Left colon (tissue), 1 donor: Measurements from ENCODE around the genes DEFB132, NRSN2, TBC1D20 and RAD21L1.

DNA sequence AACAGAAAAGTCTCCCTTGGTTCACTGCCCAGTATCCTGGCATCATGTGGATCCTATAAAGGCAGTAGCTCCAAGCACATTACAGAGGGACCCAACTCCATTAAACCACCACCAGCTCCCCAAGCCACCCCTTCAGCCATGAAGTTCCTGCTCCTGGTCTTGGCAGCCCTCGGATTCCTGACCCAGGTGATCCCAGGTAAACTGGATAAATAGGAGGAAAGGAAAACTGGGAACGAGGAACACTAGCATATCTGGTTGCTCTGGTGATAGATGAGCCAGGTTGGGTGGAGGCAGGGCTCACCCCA is at the start of gene DEFB132:
DEFB132 (plus strand) TSS at position 84 of the 305 bp plus-strand sequence.
- PRO-cap: no peak

DNA sequence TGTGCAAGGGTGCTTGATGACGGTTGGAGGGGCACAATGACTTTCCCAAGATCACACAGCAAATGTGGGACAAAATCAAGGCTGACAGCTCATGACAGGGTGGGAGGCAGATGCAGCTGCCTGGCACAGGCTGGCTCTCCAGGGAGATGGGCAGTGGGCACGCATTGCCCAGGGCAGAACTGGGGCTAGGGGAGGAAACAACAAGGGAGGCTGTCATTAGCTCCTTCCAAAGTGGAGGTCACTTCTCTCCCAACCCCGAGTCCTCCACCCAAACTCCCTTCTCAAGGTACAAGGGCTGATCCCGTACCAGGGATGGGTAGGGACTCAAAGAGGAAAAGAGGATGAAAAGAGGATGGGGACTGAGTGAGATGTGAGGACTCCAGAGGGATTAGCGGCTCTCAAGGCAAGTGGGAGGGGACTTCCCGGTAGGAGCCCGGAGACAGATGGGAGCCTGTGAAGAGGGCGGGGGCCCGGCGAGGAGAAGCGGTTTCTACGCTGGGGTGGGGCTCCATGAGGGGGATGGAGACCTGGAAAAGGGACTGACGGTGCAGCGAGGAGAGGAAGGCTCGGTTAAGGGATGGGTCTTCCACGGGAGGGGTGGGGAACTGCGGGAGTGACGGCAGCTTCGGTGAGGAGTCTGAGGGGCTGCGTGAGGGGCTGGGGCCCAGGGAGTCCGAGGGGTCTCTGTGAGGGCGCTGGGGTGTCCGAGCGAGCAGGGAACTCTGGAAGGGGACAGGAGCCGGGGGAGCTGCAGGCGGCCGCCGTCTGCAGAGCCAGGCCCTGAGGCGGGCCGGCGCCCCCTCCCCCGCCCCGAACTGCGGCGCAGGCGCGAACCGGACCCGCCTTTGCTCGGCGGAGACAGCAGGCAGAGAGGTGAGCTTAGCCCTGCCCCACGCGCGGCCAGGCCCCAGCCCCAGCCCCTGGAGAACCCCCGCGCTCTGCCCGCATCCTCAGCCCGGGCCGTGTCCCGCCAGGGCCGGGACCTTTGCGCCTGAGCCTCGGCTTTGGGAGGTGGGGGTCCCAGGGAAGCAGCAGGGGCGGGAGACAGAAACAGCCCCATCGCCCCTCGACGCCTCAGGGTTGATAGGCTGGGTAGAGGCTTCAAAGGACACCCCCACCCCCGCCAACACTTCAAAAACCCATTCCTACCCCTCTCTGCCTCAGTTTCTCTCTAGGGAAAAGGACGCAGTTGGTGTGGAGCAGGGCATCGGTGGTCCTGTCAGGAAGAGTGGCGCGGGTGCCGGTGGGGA is at the start of gene NRSN2:
NRSN2 (plus strand) TSS at position 842 of the 1,250 bp plus-strand sequence.
- PRO-cap: unidirectional peak, plus-strand start at position 456 of the sequence; unidirectional peak, plus-strand start at position 511 of the sequence; bidirectional peak, plus-strand start at position 868 of the sequence, minus-strand start at position 817 of the sequence

DNA sequence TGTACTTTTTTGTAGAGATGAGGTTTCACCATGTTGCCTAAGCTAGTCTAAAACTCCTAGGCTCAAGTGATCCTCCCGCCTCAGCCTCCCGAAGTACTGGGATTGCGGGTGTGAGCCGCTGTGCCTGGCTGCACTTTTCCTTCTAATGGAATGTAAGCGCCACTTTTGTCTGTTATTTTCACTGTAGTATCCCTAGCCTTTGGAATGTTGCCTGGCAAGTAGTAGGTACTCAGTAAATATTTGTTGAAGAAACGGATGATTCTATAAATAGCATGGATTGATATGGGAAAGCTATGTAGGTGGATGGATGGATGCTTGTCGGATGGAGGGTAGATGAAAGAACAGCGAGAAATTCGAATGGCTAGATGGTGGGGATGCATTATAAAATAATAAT is 10.3 kb upstream of the TRIB3 start:
- PRO-cap: no peak

- PRO-cap: no peak
Observed at GRCh38 chr20:396413-397282, 11.5 kb upstream of the RBCK1 start.

GRCh38 chr20:462183-462765 is at the start of gene TBC1D20:
Gene TBC1D20, minus strand, starts transcription at chr20:462533.
- PRO-cap: bidirectional peak, plus-strand start at chr20:462618, minus-strand start at chr20:462504

- PRO-cap: no peak
Observed at GRCh38 chr20:483564-483984, 21.2 kb upstream of the TBC1D20 start.

GRCh38 chr20:494377-495379 is 32.3 kb upstream of the TBC1D20 start:
- PRO-cap: no peak

DNA sequence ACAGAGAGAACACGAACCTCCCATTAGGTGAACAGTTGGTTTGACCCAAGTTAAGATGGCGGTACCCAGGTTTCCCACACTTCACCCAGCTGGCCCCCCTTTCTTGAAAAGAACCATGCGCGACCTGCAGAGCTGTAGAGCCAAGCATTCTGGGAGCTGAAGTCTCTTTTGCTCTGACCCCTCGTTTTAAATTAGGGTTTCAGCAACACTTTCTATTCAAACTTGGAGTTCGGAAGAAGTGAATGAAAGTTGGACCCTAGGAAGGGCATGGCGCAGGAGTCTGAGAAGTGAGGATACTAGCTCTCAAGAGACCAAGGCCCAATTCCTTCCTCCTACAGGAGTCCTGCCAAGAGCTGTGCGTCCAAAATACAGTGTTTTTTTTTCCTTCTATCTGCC is 437 bp upstream of the CSNK2A1 start:
- PRO-cap: no peak

DNA sequence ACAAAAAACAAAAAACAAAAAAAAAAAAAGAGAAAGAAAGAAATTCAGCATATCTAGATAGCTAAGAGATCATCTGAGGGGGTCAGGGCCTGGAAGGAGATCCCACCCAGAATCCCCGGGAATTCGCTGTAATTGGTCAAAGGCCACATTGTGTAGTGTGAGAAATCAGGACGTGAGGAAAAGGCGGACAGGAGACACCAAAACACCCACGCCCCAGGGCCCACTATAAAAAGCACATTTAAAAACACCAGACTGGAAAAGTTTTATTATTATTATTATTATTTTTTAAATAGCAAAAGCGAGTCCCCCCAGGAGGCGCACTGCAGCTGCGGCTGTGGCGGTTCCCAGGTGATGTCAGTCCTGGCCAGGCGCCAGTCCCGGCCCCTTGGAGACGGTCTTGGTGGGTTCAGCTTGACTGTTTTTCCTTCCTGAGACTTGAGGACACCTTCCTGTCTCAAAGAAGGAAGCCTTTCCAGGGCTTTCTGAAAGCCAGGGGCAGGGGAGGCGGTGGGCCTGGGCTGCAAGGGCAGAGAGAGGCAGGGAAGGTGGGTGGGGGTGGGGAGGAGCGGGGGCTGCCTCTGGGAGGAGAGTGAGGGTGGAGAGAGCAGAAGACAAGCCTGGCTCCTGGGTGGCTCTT is 14.6 kb downstream of the TCF15 start:
- PRO-cap: no peak

DNA sequence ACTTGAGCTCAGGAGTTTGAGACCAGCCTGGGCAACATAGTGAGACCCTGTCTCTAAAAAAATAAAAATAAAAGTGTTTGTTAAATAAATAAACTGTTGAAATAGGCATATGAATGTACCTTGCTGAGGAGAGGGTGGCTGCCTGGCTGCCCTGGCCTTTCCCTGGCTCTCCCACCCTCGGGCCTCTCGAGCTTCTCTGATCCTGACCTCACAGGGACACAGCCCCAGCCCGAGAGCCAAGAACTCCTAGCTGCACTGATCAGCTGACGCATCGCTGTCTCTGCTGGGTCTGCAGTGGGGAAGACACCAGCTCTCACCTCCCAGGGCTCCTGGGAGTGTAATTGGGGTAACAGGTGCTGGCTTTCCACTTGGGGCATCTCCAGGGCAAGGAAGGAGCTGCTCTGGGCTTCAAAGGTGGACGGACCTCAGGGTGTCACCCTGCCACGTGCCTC is 7.0 kb downstream of the TCF15 start:
- PRO-cap: no peak

DNA sequence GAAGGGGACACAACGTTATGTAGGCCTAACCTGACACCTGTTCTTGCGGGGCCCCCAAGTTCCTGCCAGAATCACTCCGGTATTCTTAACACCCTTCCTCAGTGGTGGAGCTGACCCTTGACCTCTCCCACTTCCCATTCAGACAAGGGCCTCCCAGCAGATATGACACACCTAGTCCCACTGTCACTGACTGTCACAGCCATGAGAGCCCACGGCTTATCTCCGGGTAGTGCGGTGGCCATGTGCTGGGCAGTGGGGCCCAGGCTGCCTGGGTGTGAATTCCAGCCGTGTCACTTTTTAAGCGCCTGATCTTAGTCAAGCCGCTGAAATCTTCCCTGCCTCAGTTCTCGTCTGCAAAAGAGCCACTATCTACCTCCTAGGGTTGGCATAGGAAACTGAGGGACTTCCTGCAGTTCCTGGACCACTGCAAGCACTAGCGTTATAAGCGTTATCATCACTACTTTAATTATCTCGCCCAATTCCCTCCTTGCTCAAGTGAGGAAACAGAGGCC is 642 bp downstream of the SRXN1 start:
- PRO-cap: no peak

DNA sequence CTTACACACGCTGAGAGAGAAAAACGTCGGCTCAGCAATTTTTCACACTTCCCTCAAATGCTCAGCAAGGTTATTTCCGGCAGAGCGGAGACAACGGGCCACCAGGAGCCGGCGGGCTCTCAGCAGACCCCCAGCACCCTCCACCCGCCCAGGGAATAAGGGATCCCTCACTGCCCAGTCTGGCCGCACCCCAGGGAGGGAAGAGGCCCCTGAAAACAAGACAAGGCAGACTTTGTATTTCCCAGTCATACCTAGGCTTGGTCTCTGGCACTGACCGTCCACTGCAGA is 2.8 kb downstream of the SCRT2 start:
- PRO-cap: no peak

DNA sequence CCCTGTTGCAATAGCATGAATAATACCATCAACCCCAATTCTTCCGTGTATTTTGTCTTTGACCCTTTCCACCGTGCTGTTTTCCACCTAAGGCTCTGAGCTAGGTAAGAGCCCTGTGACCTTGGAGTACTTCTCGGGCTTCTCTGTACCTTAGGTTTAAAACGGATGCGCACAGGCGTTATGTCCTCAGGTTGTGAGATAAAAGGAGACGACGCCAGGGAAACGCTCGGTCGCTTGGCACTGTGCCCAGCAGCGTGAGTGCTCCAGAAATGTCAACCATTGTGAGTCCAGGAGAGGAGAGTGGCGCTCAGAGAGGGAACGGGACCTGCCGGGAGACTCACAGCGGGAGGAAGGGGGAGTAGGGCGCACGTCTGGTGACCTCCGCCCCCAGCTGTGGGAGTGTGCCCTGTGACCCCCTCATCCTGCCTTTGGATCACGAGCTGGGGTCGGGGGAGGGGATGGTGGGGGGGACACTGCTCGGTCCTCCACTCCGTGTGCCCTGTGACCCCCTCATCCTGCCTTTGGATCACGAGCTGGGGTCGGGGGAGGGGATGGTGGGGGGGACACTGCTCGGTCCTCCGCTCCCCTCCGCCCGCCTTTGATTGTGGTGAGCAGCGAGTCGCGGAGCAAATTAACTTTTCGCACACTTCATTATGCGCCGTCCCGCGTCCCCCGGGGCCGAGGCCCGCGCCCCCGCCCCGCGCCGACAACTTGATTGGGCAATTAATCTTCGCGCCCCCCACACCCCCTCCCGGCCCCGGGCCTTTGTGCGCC is 33.9 kb upstream of the SCRT2 start:
- PRO-cap: no peak

GRCh38 chr20:973604-974347 is 28.3 kb downstream of the RSPO4 start:
- PRO-cap: no peak

DNA sequence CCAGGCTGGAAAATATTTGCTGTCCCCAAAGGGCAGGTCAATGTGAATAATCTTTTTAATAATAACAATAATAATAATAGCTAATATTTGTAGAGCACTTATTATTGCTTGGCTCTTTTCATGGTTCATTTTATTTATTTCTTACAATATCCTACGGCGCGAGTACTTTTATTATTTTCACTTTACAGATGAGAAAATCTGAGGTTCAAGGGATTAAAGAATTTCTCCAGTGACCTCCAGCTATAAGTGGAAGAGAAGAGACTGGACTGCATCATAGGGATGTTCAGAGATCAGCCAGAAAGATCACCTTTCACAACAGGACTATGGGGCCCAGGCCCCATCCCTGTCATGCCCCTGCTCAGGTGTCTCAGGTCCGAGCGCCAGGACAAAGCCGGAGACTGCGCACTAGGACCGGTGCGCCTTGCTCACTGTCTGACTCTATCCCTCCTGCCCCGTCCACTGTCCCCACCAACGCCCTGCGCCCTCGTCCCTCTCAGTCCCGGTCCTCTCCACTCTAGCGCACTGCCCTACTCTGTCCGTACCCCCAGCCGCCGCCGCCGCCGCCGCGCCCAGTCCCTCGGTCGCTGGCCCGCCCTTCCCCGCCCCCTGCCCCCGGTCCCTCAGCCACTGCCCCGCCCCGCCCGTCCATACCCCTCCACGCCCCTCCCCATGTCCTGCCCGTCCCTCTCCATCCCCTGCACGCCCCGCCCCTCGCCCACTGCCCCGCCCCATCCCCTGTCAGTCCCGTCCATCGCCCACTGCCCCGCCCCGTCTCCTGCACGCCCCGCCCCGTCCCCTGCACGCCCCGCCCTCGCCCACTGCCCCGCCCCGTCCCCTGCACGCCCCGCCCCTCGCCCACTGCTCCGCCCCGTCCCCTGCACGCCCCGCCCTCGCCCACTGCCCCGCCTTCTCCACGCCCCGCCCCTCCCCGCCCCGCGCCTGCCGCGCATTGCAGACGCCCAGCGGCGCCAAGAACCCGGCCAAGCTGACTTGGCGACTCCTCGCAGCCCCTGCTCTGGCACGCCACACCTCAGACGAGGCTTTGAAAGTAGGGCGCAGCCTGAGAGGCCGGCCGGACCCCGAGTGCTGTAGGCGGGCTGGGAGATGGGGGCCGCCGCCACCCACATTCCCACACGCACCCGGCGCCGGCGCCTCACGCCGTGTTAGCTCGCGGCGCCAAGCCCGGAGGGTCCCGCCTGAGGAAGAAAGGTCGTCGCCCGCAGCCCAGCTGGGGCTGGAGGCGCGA is at the start of gene RAD21L1:
RAD21L1 (plus strand) TSS at position 952 of the 1,246 bp plus-strand sequence.
- PRO-cap: unidirectional peak, minus-strand start at position 501 of the sequence

DNA sequence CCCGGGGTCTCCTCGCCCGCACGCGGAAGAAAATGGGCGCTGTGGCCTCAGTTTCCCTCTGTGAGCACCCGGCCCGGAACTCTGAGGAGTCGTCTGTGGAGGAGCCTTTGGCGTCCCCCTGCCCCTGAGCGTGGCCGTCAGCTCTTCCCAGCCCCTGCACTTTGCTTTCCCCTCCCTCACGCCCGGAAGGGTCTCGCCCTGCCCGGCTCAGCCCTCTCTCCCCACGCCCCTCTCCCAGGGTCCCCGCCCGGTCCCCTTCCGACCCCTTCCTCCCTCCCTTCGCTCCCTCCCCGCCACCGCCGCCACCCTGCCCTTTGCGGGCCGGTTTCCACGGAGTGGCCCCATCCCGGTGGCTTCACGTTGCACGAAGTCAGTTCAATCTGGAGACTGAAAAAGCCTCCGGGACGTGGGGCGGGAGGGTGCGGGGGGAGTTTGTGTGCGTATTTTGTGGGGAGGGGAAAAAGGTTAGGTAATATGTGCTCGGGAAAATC is 540 bp downstream of the RAD21L1 start:
- PRO-cap: no peak

DNA sequence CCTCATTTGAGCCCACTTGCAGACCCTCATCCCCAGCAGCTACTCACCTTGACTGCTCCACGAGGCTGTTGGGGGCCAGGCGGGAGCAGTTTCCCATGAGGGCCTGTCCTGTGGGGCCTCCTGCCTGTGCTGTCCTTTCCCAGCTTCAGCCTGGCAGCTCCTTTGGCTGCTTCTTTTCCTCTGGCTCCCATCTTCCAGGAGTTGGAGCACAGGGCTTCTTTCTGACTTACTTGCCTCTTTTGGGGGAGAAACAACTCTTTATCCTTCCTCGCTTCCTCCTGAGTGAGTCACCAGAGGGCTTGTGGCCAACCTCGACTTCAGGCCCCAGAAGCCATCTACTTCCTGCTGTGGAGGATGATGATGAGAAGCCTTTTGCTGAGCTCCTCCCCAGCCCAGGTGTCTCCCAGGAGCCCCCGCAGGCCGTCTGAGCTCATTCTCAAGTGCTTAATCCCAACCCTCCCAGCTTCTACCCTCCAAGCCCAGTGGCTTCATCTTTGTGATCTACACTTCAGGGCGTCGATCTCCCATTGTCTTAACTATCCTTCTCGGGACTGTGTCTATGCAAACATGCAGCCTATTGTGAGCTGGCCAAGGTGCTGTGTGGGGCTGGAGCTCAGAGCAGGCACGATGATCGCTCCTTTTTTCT is 28.0 kb downstream of the SDCBP2 start:
- PRO-cap: no peak

GRCh38 chr20:1333387-1334343 is 4.7 kb upstream of the SDCBP2 start:
- PRO-cap: no peak

DNA sequence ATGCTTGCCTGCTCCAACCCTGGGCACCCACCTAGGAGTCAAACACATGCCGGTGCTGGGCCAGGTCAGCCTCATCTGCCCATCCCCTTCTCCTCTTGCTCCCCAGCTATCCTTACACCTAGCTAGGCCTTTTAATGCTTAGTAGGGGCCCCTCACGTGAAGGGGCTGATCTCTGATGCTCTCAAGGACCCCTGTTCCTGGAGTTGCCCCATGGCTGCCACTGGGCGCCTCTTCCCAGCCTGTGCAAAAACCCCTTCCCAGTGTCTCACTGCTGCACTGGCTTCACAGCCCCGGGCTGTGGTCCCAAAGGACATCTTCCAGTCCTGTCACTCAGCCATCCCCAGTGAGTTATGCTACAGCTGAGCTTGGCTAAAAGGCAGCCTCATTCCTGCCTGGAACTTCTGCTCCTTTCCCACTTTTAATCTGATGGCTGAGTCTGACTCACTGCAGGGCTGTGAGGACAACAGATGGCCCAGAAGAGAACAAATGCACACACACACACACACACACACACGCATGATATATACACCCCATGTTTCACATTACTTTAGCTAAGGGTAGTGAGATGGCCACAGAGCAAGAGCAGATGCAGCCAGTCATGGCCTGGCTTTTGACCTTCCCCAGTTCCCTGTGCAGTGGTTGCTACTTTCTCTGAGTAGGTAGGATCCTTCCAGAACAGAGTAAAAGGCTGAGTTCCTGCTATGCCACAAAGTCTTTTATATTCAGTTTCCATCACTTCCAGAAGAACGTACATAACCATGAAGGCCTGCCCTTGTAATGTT is 12.9 kb upstream of the SDCBP2 start:
- PRO-cap: no peak

DNA sequence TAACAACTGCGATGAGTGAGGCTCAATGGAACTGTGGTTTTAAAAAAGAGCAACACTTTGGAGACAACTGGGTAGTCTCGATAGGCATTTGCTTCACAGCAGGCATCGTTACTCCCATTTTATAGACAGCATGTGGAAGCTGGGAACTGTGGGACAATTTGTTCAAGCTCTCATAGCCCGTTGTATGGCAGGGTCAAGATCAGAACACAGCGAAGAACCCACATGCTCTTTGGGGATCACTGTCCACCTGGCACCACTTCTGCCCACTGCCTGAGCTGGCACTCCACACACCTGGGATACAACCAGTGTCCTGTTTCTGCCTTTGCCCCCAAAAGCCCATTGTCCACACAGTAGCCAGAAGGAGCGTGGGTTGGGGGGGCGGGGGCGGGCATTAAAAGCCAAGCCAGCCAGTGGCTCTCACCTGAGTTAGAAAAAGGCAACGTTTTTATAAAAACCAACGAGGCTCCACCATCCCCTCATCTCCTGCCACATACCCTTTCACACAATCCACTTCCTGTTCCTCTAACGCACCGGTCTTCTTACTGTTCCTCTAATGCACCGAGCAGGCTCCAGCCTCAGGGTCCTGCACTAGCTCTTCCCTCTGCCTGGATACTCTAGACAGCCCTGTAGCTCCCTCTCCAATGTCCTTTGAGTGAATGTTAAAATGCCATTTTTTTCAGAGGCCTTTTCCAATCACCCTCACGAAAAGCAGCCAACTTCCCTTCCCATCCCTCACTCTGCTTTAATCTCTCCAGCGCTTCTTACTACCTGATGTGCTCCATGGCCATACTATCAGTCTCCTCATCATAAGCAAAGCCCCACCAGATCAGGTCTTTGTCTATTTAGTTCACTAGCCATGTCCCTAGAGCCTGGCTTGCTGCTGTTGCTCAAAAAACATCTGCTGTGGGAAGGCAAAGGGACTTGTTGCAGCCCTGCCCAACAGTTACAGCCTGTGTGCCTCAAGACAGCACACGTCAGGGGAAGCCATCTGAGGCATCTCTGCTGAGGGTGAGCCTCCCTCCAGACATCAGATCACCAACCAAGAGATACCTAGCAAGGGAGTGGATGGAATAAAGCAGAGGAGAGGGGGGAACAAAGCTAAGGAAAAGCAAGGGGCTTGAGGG is 4.1 kb downstream of the FKBP1A start:
- PRO-cap: no peak